SK-N-DZ (cell line): ENCODE data around the genes MIA3 and DEGS1.

GRCh38 chr1:221315105-221315630, 426.7 kb downstream of the DUSP10 start:
RAMPAGE:
- cytosol, long total RNA: no peak
- nucleus, long total RNA: no peak

RAMPAGE:
- cytosol, long total RNA: no peak
- nucleus, long total RNA: no peak
Observed at GRCh38 chr1:221620345-221621012, 121.4 kb downstream of the DUSP10 start.

DNA sequence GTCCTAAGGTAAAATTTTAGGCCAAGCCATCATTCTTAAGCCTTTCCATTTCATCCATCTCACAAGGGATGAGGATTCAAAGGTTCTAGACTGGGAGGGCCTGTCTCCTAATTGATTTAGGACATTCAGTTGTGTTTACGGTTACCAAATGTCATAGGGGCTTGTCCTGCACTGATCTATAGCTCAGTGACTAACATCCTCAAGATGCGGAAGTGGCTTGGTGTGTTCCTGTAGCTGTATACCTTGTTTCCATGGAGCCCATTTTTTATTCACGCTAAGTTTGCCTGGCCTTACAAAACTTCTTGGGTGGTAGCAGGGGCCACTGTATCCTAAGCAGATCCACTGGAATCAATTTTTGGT, 52.7 kb downstream of the DUSP10 start:
RAMPAGE:
- cytosol, long total RNA: no peak
- nucleus, long total RNA: no peak

DNA sequence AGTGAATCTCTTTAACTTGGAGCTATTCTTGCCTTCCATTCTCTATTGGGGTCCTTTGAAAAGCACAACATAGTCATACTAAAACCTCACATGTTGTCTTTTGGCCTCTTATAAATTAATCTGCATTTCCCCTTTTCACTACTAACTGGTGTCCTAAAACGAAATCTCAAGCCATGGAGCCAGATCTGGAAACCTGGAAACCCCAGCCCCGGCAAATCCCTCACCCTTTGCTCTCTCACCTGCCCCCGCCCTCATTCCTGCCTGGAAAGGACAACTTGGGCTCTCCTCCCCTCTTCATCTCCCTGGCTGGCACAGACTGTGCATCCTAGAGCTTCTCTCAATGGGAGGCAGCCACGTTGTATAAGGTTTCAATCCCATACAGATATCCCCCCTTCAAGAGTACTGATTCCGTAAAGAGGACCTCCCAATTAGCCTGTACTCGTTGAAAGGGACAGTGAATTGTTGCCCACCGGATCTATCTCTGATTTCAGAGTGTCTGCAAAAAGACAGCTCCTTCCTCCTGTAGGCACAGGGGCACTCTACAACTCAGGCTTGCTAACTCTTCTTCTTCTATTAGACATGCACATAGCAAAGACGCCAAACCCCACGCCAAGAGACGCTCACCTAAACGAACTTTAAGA, 1.4 kb downstream of the DUSP10 start:
RAMPAGE:
- cytosol, long total RNA: no peak
- nucleus, long total RNA: no peak

DNA sequence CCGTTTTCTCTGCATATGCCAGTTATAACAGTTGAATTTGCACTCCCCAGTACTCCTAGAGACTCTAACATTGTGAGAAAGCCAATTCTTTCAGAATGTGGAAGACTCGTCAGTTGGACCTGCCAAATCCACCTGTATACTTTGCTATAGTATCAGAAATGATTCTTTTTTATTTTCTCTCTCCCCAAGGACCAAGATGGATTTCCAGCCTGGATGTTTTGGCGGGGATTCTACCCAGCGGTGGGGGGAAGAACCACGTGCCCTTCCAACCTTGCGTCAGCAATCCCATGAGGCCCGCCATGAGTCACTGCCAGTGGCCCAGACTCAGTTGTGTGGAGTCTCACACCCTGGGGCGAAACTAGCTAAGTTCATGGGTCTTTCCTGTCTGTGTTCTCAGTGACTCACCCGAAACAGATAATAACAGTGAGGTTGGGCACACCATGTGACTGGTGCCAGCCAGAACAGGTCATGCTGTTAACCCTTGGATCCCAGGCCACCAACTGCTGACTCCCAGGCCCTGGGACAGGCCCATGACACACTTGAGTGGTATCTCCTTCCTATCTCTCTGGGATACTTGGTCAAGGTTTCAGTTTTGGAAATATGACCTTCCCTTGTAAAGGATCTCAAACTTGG, 97.9 kb upstream of the DUSP10 start:
RAMPAGE:
- cytosol, long total RNA: no peak
- nucleus, long total RNA: no peak

RAMPAGE:
- cytosol, long total RNA: no peak
- nucleus, long total RNA: no peak
Observed at GRCh38 chr1:221886962-221887798, 145.3 kb upstream of the DUSP10 start.

GRCh38 chr1:221965126-221965699, 223.3 kb upstream of the DUSP10 start:
RAMPAGE:
- cytosol, long total RNA: no peak
- nucleus, long total RNA: no peak

DNA sequence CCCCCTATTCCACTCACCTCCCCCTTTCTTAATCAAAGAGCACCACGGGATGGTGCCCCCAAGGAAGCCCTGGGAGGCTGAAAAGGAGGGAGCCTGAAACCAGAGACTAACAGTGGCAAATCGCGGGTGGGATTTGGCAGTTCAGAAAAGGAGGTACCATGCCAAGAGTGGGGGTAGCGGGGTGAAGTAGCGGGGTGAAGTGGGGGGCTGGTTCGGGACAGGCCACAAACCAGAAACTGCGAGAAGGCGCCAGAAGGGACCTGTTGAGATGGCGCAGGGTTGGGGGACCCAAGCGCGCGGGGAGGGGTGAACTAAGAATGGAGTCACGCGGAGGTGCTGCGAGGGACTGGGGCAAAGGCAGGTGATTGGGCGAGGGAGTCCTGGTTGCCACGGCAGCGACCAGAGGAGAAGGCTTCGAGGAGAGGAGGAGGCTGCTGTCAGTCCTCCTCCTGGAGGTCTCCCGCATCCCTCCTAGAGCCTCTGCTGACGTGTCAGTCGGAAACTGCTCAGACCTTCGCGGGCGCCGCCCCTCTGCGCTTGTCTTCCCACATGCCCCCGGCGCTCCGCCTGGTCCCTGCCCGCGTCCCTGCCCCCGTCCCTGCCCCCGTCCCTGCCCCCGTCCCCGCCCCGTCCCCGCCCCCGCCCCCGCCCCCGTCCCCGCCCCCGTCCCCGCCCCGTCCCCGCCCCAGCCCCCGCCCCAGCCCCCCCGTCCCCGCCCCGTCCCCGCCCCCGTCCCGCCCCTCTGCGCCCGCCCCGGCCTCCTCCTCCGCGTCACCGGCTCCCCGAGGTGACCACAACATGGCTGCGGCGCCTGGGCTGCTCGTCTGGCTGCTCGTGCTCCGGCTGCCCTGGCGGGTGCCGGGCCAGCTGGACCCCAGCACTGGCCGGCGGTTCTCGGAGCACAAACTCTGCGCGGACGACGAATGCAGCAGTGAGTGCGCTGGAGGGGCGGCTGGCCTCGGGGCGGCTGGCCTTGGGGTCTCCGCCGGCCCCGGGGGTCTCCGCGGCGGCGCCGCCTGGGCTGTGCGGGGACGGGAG, at the start of gene MIA3:
Gene MIA3 (plus strand): TSS at position 785 of the 1,038 bp plus-strand sequence.
RAMPAGE:
- cytosol, long total RNA: no peak
- nucleus, long total RNA: no peak

DNA sequence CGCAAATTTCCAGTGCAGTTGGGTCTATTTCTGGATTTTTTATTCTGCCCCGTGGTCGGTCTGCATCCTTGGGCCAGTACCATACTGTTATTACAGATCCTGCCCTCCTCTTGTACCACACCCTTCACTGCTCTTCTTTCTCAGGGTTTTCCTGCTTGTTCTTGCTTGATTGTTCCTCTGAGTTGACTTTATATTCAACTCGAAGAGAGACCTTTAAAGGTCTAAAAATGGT, 25.3 kb downstream of the MIA3 start:
RAMPAGE:
- cytosol, long total RNA: no peak
- nucleus, long total RNA: no peak

DNA sequence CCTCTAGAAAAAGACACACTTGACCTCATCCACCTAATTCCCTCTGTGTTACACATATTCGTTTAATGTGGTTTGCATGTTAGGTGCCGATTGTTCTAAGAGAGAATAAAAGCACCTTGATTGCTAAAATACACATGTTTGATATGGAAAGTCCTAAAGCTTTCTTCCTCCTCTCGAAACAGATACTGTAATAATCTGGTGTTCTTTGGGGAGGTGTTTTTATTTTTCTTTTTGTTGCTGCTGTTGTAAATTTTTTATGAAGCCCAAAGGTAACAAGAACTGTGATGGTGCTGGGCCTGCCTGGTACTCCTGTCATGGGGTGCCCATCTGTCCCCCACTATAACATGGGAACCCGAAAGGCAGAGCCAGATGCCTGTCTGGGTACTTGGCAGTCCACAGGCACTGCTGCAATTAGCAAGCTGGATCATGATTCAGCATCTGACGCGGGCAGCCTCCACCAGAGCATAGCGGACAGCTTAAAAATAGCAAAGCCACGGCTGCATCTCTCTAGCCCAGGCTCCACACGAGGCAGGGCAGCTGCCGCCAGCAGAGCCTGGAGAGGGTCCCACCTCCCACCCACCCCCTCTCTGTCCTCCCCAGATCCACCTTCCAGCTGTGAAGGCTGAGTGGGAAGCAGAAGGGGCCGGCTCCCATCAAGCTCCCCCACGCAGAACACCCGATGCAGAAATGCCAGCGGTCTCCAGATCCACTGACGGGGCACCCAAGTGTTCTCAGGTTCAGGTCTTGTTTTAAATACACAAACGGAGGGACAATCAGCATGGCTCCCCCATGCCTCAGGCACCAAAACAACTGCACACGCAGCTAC, 22.9 kb downstream of the SUSD4 start:
RAMPAGE:
- cytosol, long total RNA: no peak
- nucleus, long total RNA: no peak

DNA sequence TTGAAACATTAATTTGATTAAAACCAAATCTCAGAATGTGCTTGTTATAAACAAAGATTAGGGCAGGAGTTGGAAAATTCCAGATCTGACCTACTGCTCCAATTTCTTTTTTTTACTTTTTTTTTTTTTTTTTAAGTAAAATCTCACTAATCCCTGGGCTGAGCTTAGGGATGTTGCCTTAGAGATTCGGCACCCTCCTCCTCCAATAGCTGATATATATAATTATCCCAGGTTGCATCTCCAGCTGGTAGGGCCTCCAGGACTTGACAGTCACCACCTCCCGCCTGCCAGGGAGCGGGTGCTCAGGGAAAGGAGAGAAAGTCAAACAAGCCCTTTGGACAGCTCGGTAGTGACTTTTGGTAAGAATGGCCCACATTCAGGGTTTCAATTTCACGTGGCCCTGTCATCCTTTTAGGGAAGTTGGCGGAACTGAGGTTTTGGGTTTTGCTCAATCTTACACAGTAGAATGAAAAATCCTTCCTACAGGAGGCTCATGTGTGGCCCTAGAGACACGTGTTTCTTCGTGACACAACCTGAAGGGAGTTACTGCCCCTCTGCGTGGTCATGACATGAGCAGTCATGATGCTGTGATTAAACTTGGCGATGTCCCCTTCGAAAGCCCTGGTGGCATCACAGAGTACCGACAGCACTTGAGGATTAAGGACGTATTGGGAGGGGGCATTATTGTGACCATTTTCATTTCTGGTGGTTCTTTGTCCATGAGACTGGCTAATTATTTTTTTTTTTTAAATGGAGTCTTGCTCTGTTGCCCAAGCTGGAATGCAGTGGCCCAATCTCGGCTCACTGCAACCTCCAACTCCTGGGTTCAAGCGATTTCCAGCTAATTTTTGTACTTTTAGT, 44.1 kb downstream of the CAPN8 start:
RAMPAGE:
- cytosol, long total RNA: no peak
- nucleus, long total RNA: no peak

GRCh38 chr1:223704795-223705858, 7.2 kb upstream of the CAPN2 start:
RAMPAGE:
- cytosol, long total RNA: no peak
- nucleus, long total RNA: no peak

RAMPAGE:
- cytosol, long total RNA: no peak
- nucleus, long total RNA: no peak
Observed at GRCh38 chr1:223714661-223715934, 2.8 kb downstream of the CAPN2 start.

RAMPAGE:
- cytosol, long total RNA: no peak
- nucleus, long total RNA: no peak
Observed at GRCh38 chr1:223739381-223740498, 27.4 kb downstream of the CAPN2 start.

DNA sequence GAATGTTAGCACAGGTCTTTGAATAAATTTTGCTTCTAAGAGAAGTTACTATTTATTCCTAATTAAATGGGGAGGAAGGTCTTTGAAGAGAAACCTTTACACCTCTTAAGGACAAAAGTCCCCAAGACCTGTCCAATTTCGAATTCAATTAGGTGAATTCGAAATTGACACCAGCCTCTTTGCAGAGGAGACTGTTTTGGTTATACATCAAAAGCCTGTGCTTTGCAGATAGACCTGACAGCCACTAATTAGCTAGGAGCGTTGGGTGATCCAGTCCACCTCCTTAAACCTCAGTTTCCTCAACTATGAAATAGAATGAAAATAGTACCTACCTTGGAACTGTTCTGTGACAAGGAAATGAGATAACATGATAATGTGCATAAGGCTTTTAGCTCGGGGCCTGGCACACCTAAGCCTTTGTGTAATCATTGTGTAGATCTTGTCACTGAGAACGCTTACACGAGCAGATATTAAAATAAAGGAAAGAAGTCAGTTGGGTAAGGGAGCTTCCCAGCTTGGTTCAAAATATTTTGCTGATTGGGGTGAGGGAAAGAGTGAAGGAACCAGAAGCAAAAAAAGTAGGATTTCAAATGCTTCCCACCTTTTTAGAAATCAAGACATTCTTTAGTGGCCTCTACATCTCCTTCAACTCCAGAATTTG, 28.5 kb downstream of the CAPN2 start:
RAMPAGE:
- cytosol, long total RNA: no peak
- nucleus, long total RNA: no peak

DNA sequence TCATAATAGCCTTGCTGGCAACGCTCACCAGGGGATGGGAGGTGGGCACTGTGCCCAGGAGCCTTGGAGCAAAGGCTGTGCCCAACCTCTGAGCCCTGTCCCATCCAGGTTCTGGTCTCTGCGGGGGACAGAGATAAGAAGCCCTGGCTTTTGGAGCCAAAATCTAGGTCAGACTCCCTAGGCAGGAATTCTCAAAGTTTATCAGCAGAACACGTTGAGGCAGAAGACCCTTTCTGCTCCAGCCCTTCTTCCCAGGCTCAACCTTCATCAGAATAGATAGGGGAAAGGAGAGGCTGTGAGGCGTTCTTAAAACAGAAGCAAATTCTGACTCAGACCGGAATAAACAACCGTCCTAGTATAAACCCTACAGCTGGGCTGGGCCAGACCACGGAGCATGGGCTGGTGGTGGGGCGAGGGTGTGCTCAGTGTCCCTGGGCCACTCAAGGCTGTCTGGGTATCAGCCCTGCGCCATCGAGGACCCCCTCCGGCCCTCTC, 35.9 kb downstream of the CAPN2 start:
RAMPAGE:
- cytosol, long total RNA: no peak
- nucleus, long total RNA: no peak

DNA sequence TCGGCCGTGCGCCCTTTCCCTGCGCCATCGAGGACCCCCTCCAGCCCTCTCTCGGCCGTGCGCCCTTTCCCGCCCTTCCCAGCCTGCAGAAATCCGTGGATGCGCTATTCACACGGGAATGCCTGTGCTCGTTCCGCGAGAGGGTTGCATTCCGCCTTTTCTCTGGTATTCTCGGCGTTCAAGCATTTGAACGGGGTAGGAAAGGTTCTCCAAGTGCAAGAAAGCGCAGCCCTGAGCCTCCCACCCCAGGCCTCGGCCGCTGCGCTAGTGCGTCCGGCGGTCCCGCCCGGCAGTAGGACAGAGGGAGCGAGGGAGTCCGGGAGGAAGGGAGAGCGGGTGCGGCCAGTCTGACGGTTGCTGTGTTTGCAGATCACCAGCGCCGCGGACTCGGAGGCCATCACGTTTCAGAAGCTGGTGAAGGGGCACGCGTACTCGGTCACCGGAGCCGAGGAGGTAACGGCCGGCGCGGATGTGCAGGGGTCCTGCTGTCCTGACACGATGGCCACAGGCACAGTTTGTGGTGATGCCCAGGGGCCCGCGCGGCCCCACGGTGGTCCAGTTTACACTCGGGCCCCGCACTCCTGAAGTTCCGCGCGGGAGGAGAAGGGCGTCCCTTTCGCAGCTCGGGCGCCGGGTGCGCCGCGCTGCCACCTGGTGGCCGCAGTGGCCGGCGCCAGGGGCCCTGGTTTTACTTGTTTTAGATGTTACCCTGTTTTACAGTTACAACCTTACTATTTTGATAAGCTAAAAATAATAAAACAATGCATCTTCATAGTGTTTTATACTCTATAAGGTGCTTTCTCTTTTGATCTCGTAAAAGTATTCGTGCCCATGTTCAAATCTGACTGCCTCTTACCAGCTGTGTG, 36.6 kb downstream of the CAPN2 start:
RAMPAGE:
- cytosol, long total RNA: no peak
- nucleus, long total RNA: no peak

DNA sequence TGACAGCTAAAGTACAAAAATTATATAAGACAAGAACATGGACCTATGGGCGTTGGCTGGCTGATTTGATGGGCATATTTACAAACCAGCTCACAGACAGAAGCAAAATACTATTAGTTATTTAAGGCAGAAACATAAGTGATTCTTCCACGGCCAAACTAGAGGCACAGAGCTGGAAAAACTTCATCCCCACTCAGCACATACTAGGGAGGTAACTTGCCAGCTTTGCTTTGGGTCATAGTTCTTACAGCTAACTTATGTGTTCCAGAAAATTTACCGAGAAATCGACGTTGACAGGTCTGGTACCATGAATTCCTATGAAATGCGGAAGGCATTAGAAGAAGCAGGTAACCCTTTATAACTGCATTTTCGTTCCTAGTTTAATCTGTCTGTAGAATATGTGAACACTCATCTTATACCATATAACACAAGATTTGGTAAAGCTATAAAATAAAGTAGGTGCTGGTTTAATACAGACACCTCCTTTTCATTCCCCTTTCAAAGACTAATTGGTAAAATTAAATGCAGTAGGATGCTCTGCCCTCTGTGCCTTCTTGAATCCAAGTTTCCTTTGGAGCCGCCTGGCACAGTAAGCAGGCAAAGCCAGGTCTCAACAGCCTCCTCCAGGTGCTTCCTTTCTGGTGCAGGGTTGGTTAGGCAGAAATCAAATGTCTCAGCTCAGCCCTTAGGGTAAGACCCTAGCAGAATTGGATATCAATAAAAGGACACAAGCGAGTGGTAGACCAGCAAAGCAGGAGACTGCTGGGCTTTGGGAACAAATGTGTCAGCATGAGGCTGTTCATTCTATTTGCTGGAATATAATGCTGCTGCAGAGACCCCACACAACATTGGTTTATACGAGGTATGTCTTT, 58.1 kb downstream of the CAPN2 start:
RAMPAGE:
- cytosol, long total RNA: no peak
- nucleus, long total RNA: no peak

DNA sequence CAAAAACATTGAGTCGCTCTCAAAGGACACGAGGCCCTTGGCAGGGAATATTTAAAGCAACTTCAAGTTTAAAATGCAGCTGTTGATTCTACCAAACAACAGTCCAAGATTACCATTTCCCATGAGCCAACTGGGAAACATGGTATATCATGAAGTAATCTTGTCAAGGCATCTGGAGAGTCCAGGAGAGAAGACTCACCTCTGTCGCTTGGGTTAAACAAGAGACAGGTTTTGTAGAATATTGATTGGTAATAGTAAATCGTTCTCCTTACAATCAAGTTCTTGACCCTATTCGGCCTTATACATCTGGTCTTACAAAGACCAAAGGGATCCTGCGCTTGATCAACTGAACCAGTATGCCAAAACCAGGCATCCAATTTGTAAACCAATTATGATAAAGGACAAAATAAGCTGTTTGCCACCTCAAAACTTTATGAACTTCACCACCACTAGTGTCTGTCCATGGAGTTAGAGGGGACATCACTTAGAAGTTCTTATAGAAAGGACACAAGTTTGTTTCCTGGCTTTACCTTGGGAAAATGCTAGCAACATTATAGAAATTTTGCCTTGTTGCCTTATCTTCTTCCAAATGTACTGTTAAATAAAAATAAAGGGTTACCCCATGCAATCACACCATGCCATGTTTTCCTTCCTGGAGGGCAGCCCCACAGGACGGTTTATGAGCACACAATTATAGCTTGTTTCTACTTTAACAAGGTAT, 63.0 kb downstream of the CAPN2 start:
RAMPAGE:
- cytosol, long total RNA: no peak
- nucleus, long total RNA: no peak

RAMPAGE:
- cytosol, long total RNA: start-site peak on the plus strand at chr1:224183209-224183286, 2,042 and 2,368 reads in 2 replicates
- nucleus, long total RNA: start-site peak on the plus strand at chr1:224183224-224183283, 304 and 66 reads in 2 replicates
Observed at GRCh38 chr1:224182057-224183387, at the start of gene DEGS1. Gene DEGS1, plus strand, starts transcription at chr1:224183240.